AG09319 (cell line): Measurements from ENCODE around the genes TBC1D28, FBXW10, SPECC1 and CDRT15L2.

GRCh38 chr17:18644329-18644707 is at the start of gene TBC1D28:
Gene TBC1D28, minus strand, starts transcription at chr17:18644391.
- RRBS, result no CpG with 5 or more reads among the region's 9 CpGs

DNA sequence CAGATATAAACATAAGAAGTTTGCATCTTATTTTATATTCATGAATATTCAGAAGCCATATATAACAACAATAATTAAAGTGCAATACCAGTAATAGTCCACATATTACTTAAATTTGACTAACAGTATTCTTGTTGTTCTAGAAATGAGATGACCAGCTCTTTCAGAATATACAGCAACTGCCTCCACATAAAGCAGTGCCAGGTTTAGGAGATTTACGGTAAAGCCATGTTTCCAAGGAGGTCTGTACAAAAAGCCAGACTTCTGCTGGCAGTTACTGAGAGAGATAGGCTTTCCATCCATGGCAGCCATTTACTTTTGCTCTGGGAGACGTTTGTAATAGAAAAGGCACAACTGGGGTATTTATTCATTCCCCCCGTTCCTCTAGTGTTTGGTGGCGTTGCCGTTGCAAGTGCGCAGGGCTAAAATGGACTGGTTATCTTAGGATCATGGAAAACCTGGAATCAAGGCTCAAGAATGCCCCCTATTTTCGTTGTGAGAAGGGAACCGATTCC is at the start of gene FBXW10:
Gene FBXW10 (plus strand): TSS at position 259 of the 515 bp plus-strand sequence.
- RRBS, result no CpG with 5 or more reads among the region's 8 CpGs

DNA sequence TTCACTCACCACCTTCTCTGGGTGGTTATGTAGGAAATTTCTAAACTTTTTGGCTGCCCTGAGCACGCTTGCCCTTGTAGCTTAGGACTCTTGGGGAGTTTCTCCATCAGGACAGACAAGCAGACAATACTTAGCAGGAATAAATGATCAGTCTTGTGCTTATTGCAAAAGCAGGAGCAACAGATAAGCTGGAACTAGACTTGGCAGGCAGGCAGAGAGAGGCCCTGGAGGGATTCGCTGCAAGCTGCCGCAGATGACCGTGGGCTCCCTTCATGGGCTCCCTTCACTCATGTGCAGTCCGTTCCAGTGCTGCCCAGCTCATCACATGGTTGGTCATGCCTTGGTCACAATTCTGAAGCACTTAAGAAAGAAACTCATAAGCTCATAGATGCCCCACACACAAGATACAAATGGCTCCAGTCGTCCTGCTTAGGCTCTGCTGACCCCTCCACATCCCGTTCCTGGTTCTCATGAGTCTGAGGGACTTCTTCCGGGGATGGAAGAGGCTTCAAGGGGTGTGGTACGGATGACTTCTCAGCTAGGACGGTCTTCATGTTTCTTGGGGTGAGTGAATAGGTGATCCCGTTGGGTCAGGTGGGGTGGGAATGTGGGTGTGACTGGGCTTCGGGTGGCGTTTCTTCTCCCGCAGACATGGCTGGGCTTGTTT is 2.3 kb upstream of the SLC5A10 start:
- RRBS, result no CpG with 5 or more reads among the region's 14 CpGs

GRCh38 chr17:18955652-18955851 is 3.6 kb downstream of the SLC5A10 start:
- RRBS, result no CpG with 5 or more reads among the region's 3 CpGs

DNA sequence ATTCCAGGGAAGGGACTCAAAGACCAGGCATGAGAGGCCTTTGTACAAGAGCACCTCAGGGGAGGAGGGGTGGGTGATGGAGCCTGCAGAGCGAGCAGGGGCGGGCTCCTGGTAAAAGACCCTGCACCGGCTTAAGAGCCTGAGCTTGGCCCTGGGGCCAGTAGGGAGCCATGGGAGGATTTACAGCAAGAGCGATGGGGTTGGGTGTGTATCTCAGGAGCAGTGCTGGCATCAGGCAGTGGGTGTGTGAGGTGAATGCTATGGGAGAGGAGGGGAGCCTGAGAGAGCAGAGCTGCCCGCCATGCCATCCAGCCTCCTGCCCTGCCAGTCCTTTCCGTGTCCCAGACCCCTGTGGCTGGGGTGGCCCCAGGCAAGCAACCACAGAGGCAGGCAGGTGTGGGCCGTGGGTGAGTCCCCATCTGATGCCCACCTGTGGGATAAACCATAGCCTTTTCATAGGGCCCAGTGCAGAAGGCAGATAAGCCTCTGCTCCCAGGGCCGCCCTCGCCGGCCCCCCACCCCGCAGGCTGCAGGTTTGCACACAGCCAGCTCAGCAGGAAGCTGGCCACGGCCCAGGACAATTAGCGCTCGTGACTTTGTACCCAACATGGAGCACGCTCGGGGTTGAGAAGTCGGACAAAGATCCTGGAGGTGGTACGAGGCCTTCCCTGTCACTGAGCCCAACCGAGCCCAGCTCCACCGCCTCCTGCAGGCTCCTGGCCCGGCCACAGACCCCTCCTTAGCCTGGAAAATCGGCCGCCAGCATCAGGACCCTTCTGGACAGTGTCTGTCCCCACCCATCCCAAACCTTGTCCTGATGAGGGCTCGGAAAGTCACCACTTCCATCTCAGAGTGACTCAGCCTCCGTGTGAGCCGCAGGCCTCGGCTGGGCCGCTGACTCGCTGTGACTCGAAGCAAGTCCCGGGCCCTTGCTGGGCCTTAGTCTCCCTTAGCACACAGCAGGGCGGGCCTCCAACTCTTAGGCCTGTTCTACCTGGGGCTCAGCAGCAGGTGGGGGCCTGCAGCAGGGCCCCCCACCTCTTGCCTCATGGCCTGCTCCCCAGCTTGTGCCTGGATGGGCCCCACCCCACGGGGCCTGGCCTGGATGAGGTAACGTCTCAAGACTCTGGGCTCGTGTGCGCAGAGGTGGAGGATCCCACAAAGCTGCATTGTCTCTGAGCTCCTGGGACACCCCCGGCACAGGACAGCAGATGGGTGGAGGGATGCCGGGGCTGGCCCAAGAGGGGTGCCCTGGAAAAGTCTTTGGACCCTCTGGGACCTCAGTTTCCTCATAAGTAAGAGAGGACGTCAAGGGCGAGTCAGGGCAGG is 22.8 kb downstream of the FAM83G start:
- RRBS, result no CpG with 5 or more reads among the region's 40 CpGs

DNA sequence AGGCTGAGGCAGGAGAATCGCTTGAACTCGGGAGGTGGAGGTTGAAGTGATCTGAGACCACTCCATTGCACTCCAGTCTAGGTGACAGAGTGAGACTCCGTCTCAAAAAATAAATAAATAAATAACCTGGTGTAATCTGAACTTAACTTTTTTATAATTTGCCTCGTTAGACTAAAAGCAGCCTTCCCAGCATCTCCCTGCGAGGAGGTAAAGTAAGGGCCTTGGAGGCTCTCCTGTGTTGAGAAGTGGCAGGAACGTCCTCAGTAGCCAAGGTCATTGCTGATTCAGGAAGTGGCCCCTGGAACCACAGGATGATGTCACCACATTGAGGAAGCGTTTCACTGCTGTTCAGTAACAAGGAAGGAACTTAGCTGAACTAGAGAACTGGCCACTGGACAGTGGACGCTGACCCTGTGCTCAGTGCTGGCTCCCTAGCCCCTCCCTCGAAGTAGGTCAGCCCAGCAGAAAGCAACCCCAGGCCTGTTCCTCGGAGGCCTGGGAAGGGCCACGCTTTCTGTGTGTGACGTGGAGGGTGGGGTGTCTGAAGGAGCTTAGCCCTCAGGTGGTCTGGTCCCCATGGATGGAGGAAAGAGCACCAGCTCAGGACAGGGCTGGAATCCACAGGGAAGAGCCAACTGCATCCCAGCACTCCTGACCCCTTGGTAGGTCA is 58.4 kb downstream of the B9D1 start:
- RRBS, result no CpG with 5 or more reads among the region's 12 CpGs

DNA sequence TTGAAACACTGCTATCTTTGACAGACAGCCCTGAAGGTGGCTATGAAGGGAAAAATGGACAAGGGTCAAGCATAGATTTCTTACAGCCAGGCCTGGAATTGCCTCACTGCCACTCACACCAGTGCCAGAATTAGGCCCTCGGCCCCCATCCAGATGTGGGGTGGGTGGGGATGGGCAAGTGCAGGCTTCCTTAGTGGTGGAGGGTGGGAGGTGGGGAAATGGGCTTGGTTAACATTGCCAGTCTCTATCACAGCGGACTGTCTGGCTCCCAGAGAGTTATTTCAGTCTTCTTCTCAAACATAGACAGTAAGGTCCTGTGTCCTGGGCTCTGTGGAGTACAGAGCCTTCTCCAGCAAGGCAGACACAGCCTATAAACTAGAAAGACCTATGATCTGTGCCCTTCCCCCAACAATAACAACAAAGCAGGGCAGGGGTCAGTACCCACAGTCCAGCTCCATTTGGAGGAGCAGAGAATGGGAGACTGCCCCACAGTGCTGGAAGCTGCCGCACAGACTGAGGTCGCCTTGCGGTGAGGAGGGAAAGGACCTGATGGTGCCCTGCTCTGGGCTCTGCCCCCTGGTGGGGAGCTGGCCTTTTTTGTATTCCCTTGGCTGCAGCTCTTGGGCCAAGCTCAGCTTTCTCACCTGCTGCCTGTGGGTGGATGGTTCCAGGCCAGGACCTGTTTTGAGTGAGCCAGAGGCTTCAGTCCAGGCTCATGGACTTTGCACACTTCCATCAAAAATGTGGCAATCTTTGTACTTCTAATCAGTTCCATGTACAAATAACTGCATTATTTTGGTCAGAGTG is 24.6 kb downstream of the B9D1 start:
- RRBS, result no CpG with 5 or more reads among the region's 5 CpGs

- RRBS, result no CpG with 5 or more reads among the region's 13 CpGs
Measured at GRCh38 chr17:19370366-19371153, 7.7 kb upstream of the MAPK7 start.

DNA sequence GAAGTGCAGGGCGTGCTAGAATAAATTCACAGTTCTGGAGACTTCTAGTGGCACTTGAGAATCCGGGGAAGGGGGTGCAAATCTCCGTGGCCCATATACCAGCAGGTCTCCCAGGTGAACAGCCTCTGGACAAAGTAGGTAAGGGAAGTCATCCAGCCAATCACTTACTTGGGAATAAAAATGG is 41.4 kb downstream of the RNF112 start:
- RRBS, result no CpG with 5 or more reads among the region's 3 CpGs

DNA sequence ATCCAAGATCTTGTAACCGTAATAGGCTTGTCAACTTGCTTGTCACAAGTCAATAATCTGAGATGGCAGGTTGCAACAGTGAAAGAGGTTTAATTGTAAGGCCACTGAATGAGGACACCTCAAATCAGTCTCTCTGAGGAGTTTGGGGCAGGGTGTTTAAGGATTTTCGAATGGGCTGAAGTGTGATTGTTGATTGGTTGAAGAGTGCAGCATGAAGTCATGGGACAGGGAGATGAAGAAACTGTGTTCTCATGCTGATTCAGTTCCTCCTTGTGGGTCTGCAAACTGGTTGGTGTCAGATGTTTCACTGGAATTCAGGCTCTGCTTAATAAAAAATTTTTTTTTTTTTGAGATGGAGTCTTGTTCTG is 11.2 kb downstream of the SLC47A1 start:
- RRBS, result no CpG with 5 or more reads among the region's 2 CpGs

- RRBS, result no CpG with 5 or more reads among the region's 7 CpGs
Measured at GRCh38 chr17:19561831-19562268, 28.2 kb downstream of the SLC47A1 start.

- RRBS, result no CpG with 5 or more reads among the region's 11 CpGs
Measured at GRCh38 chr17:19645559-19646321, 2.8 kb upstream of the ALDH3A2 start.

DNA sequence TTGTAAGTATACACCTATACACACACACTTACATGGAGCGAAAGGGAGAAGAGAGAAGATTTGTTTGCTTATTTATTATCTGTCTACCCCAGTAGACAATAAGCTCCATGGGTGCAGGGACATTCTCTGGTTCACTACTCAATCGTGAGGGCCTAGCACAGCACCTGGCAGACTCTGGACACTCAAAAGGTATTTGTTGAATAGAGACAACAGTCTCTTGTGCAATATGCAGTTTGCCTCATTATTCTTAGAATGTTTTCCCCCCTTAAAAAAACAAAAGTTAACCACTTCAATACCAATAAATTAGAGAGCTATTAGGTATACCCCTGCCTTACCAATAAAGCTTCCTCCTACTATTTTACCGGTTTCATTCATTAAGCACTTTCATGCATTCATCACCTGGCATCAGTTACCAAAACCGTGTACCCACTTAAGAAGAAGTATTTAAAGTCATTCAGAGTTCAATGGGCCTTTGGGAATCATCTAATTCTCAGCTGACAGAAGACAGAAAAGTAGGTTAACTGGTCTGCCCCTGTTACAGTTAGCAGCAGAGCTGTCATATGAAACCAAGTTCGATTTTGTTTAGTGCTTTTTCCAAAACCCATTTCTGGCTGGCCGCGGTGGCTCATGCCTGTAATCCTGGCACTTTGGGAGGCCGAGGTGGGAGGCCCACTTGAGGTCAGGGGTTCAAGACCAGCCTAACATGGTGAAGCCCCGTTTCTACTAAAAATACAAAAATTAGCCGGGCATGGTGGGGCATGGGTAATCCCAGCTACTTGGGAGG is 1.8 kb downstream of the AKAP10 start:
- RRBS, result no CpG with 5 or more reads among the region's 10 CpGs

DNA sequence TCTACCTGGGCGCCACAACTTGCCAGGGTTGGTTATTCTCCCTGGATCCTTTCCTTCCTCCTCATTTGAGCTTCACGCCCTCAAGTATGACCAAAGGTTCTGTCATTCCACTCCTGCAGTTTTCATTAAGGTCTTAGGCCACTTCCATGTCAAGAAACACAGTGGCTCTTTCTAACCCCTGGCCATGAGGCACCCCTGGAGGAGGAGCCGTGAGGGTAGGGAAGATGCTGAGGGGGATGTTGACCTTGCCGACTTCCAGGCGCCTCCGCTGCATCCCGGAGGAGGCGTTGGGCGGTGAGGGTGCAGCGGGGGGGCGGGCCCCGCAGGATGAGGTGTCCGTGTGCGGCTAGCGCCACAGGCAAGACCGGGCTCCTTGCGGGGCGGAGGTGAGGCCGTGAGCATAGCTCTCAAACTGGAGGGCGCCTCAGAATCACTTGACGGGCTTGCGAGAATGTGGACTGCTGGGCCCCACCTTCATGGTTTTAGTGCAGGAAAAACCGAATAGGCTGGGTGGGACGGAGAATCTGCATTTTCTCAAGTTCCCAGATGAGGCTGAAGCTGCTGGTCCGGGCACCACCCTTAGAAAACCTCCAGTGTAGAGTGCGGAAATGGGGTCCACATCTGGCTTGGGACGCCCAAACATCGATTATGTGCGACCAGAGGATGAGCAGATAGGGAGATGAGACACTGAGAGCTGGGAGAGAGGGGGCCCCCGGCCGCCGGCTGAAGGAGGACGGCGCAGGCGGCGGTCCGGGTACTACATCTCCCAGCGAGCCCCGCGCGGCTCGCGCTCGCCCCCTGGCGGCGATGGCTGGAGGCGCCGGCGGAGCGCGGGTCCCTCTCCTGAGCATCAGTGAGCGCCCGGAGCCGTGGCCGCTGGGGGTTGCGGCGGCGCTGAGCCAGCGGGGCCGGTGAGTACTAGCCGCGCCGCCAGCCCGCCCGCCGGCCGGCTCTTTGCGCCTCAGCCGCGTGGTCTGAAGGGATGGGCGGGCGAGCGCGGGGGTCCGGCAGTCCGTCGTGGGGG is at the start of gene SPECC1:
Gene SPECC1 (plus strand): TSS at position 846 of the 1,024 bp plus-strand sequence.
- RRBS, result 2% methylated on average over 42 of the region's 77 CpGs

GRCh38 chr17:20531106-20531389 is 48.5 kb upstream of the CDRT15L2 start:
- RRBS, result no CpG with 5 or more reads among the region's 3 CpGs

DNA sequence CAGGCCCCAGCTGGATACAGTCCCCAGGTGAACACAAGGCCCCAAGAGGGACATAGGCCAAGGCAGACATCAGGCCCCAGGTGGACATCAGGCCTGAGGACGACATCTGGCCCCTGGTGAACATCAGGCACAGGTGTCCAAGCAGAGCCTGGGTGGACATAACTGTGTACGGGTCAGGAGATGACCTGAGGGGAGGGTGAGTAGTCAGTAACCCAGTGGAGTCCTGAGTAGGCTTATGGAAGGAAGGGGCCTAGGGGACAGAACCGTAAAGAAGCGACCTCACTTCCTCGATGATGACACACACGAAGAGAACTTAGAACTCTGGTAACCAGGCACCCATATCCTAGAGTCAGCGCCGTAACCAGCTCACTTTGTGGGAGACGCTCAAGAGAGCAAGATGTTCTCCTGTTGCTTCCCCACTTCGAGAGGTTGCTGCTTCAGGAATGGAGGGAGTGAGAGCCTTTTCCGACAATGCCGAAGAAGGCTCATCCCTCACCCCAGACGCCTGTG is at the start of gene CDRT15L2:
Gene CDRT15L2 (plus strand): TSS at position 378 of the 510 bp plus-strand sequence.
- RRBS, result no CpG with 5 or more reads among the region's 13 CpGs

- RRBS, result 41% methylated on average over 6 of the region's 32 CpGs
Measured at GRCh38 chr17:20896002-20896524, 146.7 kb downstream of the USP22 start.

- RRBS, result no CpG with 5 or more reads among the region's 3 CpGs
Measured at GRCh38 chr17:20935561-20936200, 107.1 kb downstream of the USP22 start.

DNA sequence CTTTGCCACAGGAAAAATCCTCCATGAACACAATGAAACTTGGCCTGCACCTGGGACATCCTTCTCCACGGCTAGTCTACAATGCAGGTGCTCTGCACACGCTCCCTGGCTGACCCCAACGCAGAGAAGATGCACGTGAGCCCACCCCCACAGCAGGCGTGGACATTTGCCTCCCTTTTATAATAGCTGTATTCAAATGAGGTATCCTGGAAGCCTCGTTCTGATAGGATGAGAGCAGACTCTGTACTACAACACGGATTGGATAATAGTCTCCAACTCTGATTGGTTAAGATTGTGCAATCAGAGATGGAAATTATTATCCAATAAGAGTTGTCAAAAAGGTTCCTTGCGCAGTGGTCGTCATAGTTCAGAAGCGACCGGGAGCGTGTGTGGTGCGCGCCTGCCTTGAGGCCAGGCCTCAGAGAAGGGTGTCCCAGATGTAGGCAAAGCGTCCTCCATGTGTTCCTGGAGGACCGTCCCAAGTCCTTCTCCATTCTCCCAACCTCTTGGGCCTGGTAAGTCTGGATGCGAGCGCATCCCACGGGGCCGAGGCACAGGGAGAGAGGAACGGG is 104.6 kb downstream of the USP22 start:
- RRBS, result no CpG with 5 or more reads among the region's 21 CpGs

- RRBS, result no CpG with 5 or more reads among the region's 10 CpGs
Measured at GRCh38 chr17:21021037-21021957, 21.5 kb downstream of the USP22 start.